ENCODE data around the genes LAMB3, G0S2 and INTS7.

GRCh38 chr1:209645550-209646312 lies 6.5 kb downstream of the LAMB3 start:
- PRO-cap, 3 experiments: no peak in any of the 3 experiments

DNA sequence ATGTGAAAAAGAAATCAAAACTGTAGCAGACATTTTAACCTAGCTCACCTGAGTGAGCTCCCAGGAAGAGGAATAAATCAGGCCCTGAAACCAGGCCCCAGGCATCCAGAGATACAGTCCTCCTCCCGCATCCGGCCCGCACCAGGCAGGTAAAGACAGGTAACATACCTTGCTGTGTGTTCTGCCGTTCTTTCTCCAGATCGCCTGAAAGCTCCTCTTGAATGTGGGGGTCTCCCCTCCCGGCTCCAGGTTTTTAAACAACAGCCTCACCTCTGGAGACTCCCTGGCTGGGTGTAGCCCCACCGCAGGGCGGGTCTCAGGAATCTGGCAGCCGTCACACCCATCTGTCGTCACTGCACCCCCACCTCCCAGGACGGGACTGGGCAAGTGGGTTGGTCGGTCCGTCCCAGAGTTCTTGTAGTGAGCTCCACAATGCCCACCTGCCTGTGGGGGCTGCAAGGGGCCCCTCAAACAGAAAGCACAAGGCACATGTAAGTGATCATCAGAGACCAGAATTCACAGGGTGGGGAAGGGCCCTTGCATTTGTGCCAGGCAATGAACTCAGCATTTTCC lies at the start of gene LAMB3:
TSS of gene LAMB3 (minus strand) at position 225 of the 573 bp plus-strand sequence.
- PRO-cap, 3 experiments: no peak in any of the 3 experiments

GRCh38 chr1:209674898-209675962 lies at the start of gene G0S2:
Gene G0S2, plus strand, starts transcription at chr1:209675412.
- PRO-cap, 3 experiments: peak in 3 of 3 experiments; most common plus-strand start chr1:209675413 (in 3)

- PRO-cap, 3 experiments: no peak in any of the 3 experiments
These were observed 13.5 kb upstream of the TRAF3IP3 start for GRCh38 chr1:209742209-209742878.

DNA sequence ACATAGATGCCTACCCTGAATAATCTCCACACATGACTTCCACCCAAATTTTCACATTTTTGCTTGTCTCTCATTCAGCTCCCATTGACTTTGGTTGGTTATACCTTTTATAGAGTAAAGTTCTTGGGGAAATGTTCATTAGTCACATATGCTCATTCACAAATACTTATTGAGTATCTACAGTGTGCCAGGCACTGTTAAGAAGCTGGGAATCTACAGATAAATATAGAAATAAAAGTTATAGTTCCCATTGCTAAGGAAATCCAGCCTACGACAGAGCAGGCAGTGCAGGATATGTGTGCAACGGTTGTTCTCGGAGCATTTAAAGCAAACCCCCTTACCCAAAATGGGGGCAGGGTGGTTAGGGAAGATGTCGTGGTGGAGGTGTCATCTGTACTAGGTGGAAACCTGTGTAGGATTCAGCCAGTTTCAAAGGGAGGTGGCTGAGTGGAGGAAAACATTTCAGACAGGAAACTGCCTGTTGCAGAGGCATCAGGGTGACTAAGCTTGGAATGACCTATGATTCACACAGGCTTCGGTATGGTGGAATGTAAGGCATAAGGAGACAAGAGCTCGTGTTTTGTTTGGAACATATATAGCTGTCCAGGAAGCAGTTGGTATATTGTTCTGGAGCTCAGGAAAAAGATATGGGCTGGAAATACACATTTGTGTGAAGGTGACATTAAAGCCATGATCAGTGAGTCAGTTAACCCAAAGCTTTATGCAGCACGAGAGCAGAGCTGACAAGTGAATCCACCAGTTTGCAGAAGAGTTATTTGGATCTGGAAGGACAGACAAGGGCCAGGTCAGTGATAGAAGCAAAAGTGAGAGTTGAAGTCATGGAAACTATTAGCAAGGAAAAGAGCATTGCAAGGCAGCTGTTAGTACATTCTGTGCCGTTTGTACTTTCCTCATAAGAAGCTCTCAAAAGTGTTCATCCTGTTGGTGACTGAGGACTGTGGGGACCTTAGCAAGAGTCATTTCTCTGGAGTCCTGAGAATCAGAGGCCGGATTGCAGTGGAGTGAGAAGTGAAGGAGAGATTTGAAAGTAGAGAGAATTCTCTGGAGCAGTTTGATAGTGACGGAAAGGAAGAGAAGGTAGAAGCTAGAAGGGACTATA lies 12.1 kb downstream of the UTP25 start:
- PRO-cap, 3 experiments: no peak in any of the 3 experiments

DNA sequence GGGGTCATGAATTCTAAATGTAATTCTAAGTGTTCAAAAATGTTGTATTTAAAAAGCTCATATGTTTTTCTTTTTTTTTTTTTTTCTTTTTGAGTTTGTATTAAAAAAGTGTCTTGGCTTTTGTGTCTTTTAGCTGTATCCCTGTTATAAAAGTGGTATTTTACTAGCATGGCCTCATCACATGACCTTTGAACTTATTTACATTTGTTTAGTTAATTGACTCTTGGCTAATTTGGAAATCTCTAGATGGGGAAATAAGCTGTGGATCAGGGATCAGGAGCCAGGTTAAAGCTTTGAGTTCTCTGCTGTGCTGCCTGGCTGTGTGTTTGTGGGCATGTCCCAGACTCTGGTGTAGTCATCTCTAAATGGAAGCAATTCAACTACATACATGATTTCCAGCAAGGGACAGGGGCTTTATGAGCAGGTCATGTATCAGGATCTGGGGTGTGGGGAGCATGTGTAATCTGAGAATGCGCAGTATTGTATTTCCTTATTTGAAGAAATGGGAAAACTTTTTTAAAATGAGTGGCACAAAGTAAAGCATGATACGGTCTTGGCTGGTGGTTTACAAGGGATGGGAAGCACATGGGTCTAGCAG lies 56.6 kb downstream of the HHAT start:
- PRO-cap, 3 experiments: peak in 1 of 3 experiments; most common minus-strand start position 328 of the sequence (in 1)

DNA sequence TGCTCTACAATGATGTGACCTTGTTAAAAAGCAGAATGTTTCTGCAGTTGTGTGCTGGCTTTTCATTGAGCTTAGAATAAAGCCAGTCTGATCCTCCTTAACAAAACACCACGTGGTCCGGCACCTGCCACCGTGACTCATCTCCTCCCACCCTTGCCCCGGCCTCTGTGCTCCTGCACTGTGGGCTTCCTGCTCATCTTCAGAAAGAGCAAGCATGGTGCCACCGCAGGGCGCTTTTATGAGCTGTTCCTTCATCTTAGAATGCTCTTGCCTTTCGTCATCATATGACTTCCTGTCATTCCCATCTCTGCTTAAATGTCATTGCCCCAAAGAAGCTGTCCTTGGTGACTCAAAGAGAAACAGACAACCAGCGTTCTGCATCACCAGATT lies 117.7 kb downstream of the HHAT start:
- PRO-cap, 3 experiments: no peak in any of the 3 experiments

DNA sequence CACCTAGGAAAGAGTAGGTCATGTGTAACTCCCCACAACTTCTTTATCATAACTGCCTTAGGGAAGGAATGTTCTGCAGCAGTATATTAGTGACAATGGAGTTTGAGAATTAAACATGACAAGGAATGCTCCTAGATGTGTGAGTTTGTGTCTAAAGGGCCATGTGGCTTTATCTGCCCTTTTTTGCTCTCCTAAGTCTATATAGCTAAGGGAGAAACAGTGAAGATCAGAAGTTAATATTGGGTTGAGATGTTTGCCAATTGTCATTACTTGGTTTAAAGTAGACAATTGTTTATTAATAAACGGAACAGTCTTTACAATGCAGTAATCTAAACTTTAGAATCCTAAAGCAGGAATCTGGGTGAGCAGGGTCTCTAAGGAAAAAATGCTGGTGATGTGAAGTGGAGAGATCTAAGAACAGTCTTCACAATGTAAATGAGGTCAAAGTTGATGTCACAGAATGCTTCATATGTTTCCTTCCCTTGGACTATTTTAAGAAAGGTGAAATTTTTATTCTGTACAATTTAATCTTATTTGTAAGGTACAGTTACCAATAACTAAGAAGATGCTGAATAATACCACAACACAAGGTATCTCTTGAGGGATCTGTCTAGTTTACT lies 9.0 kb upstream of the TRAF5 start:
- PRO-cap, 3 experiments: no peak in any of the 3 experiments

DNA sequence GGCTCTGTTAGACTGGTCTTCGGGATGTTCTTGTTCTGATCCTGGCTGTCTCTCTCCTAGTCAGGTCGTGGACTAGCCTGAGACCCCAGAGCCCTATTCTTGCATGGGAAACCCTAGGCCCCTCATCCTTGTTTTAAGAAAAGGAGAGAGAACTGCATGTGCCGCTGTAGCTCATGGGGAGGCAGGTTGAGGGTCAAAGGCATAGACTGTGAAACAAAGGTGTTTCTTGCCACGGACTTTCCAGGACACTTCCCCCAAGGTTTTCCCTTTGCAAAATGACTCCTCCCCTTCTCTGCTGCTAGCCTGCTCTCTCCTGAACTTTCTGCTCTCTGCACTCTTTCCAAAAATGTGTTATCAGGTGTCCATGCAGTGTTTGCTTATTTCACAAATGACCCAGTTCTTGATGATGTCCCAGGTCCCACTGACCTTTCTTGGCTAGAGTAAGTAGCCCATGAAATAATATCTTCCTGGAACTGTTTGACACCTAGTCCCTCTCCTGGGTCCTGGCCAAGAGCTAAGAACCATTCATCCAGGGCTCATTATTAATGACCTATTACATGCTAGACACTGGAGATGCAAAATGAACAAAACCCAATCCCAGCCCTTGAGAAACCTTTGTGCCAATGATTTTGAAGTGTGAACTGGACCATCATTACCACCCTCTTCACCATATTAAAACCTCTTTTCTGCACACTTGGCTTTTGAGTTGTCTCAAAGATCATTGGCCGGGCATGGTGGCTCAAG lies 29.4 kb upstream of the RD3 start:
- PRO-cap, 3 experiments: peak in 2 of 3 experiments; most common plus-strand start position 542 of the sequence (in 1); most common minus-strand start position 240 of the sequence (in 2)

DNA sequence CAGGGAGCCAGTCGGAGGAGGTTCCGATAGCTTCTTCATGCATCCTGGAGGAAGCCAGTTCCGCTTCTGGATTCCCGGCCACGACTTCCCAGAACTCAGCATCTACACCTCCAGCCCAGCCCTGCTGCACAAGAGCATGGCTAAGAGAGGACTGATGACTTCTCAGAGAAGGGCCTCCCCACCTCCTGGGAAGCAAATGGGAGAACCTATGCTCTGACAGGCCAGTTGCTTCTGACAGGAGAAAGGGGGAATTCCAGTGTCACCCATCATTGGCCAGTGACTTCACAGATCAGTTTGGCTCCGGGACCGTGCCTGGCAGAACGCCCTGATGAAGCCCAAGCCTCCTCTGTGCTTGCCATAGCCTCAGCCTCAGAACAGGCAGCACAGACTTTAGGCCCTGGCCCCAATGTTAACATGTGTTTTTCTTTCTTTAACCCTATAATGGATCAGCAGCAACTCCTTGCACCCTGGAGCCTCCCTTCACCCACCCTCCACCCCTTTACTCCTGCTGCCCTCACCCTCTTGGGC lies 42.5 kb upstream of the SLC30A1 start:
- PRO-cap, 3 experiments: no peak in any of the 3 experiments

DNA sequence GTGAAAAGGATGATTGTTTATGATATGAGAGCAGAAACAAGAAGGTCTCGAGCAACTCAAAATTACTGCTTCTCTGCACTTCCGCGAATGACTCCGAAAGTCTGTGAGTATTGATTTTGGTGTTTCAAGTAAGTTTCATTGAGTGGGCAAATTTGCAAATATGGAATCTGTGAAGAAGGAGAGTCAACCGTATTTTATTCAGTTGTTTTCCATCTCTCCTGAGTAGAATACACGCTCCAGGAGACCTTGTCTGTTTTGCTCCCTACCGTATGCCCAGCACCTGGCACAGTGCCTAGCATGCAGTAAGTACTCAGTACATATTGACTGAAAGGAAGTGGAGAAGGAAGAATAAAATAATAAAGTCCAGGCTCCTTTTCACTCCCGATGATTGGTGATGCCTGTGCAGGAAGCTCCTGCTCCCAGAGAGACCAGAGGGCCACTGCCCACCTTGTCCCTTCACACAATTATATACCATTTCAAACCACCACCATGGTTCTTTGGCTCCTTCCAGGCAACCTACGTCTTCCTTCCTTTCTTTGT lies 59.3 kb upstream of the NEK2 start:
- PRO-cap, 3 experiments: peak in 3 of 3 experiments; most common plus-strand start position 378 of the sequence (in 3); most common minus-strand start position 217 of the sequence (in 1)

DNA sequence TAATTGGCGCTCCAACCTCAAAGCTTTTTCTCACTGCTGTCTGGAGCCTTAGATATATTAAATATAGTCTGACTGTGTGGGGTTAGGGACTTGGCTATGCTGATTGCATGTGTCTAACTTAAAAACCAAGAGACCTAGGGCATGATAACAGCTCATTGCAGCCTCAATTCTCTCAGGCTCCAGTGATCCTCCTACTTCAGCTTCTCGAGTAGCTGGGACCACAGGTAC lies 64.8 kb upstream of the NEK2 start:
- PRO-cap, 3 experiments: no peak in any of the 3 experiments

GRCh38 chr1:212008539-212009040 lies 26.8 kb downstream of the INTS7 start:
- PRO-cap, 3 experiments: no peak in any of the 3 experiments

- PRO-cap, 3 experiments: no peak in any of the 3 experiments
These were observed 24.5 kb downstream of the INTS7 start for GRCh38 chr1:212010716-212011468.

DNA sequence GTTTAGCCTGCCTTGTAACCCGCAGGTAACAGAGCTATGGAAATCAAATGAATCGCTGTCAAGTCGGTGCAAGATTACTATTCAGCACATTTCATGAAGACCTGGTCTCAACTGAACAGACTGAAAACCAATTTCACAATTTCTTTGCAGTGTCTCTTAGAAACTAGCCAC lies 586 bp downstream of the INTS7 start:
- PRO-cap, 3 experiments: peak in 1 of 3 experiments; most common minus-strand start position 117 of the sequence (in 1)

DNA sequence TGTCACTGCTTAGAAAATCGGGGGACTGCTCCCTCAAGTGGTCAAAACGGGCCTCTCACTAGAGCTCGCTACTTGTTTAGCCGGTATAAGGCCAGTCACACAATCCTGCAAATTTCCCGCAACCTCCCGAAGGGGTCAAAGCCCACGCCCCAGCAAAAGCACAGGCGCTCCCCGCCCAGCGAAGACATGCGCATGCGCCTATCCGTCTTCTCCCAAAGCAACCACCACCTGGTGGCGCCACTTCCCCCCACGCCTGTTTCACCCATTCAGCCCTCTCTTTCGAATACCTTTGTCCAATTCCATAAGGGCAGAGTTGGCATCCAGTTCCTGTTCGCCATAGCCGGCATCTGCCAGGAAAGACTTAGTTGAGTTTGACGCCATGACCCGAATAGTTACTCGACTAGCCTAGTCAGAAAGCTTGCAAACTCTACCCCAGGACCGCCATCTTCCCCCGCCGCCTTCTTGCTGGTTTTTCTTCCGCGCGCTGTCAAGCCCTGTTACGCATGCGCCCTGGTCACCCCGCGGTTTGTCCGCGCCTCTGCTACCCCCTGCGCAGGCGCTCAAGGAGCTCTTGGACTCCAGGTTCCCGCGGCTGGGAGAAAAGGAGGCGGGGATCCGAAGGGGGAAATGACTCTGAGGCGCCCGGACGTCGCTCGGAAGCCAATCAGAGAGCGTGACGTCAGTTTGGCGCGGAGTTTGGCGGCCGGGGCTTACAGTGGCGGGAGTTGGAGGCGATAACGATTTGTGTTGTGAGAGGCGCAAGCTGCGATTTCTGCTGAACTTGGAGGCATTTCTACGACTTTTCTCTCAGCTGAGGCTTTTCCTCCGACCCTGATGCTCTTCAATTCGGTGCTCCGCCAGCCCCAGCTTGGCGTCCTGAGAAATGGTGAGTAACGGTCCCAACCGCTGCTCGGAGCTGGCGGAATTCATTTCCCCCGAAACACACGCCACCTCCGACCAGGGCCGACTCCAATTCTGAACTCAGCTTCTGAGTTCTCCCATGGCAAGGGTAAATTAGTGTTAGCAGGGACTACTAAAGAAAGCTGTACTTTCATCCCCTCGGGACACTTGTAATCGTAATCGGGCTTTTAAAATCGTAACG lies at the start of gene INTS7:
TSS of gene INTS7 (minus strand) at position 501 of the 1,102 bp plus-strand sequence.
- PRO-cap, 3 experiments: peak in 3 of 3 experiments; most common plus-strand start position 737 of the sequence (in 3); most common minus-strand start position 489 of the sequence (in 3)

- PRO-cap, 3 experiments: no peak in any of the 3 experiments
These were observed 37.3 kb upstream of the PPP2R5A start for GRCh38 chr1:212247973-212248331.

GRCh38 chr1:212283636-212284305 lies 1.4 kb upstream of the PPP2R5A start:
- PRO-cap, 3 experiments: no peak in any of the 3 experiments

DNA sequence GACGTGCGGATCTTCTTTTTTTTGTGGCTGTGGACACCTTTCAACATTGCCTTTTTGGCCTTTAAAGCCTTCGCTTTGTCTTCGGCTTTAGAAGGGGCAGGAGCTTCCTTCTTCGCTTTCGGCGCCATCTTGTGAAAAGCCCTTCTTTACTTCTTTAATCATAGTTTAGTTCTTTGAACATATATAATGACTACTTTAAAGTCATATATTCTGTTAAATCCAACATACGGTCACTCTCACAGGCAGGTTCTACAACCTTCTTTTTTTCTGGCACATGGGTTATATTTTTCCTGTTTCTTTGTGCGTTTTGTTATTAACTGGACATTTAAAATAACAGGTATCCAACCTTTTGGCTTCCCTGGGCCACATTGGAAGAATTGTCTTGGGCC lies 24.2 kb downstream of the PPP2R5A start:
- PRO-cap, 3 experiments: no peak in any of the 3 experiments

GRCh38 chr1:212433204-212433995 lies 680 bp downstream of the NENF start:
- PRO-cap, 3 experiments: peak in 2 of 3 experiments; most common minus-strand start chr1:212433435 (in 2)

All from Metastatic Breast Carcinoma in the Ovary (tissue), 3 donors.